Cerebral cortex (tissue), 2 donors: ENCODE measurements around the gene UFSP2.

- PRO-cap, 2 experiments: no peak in any of the 2 experiments
Measured at GRCh38 chr4:185384563-185385224, 11.0 kb downstream of the LRP2BP start.

DNA sequence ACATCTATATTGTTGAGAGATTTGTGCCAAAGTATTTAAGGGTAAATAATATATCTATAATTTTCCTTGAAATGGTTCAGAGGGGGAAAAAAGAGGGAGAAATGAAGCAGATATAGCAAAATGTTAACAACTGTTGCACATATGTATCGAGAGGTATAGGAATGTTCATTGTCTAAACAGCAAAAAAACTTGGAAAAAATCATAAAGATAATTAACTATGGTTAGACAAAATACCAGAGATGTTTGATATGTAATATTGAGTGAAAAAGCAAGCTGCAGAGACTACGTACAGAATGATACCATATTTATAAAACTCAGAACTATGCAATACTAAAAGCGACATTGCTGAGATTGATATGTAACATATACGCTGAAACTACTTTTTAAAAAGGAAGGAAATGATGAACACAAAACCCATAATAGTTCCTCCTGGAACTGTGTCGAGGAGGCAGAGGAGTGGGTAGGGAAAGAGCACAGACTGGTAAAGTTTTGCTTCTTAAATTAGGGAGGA is 14.1 kb downstream of the UFSP2 start:
- PRO-cap, 2 experiments: no peak in any of the 2 experiments

DNA sequence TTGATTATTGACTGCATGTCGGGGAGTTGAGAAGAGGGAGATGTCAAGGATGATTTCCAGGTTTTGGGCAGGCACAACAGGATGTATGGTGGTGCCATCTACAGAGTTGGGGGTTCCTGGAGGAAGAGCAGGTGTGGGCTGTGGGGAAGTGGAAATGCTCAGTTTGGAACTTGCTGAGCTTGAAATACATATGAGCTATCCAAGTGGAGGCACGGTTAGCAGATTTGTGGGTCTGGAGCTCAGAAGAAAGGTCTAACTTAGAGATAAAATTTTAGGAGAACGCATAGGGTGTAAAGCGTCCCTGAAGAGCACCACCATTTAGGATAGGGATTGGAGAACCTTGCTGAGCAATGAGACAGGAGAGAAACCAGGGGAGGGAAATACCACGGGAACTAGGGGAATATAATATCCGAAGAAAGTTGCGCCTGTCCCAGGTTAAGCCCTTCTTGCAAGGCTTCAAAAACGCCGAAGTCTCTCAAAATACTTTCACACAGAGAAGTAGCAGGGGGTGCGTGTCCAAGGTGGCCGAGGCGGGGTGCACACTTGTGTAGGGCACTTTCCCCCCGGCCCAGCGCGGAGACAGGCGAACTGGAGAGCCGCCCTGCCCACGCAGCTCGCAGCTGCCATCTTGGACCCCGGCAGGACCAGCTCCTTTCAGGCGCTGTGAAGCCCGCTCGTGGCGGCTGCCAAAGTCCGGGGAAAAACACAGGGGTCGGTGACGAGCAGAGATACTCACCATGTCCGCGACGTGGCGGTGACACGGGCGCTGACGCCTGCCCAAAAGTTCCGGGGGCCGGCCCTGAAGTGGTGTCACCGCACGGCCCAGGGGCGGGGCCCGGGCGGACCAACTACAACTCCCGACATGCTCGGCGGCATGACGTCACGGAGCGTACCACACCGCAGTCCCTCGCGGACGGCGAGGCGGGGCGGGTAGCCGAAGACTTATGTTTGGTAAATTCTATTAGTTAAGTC is at the start of gene UFSP2:
Gene UFSP2 (minus strand): TSS at position 835 of the 972 bp plus-strand sequence.
- PRO-cap, 2 experiments: peak in 1 of 2 experiments; most common plus-strand start position 103 of the sequence (in 1); most common minus-strand start position 320 of the sequence (in 1)

DNA sequence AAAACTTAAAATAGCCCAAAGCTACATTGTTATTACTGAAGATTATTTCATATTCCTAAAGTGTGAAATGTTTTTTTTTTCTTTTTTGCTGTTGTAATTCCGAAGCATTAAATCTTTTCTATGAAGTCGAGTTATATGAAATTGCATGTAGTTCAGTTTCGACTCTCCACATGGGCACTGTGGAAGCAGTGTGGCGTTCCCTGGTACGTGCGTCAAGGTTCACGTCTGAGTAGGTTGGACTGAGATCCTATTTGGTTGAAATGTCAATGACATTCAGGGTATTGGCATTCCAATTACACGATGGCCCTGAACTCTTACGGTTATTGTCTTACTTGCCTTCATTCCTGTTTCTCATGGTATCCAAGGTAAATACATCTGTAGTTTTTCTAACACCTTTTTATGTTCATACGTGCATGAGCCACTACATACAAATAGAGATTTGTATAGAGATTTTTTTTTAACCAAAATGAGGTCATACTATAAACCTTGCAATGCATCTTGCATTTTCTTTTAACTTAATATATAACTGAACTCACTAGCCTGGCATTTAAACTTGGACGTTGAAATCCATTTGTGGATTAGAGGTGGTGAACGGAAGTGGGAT is 128.7 kb downstream of the SORBS2 start:
- PRO-cap, 2 experiments: no peak in any of the 2 experiments

- PRO-cap, 2 experiments: no peak in any of the 2 experiments
Measured at GRCh38 chr4:185718517-185719133, 93.4 kb downstream of the SORBS2 start.

DNA sequence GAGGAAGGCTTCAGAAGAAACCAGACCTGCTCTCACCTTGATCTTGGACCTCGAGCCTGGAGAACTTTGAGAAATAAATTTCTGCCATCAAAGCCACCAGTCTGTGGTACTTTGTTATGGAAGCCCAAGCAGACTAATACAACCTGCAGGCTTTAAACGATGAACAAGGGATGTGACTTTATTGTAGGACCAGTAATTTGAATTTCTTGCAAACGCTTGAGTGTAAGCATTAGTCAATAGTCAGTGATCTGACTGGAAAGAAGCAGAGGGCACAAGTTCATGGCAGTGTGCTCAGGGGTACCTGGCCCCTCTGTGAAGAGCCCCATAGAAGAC is 64.8 kb downstream of the SORBS2 start:
- PRO-cap, 2 experiments: no peak in any of the 2 experiments

GRCh38 chr4:185774706-185775180 is 37.3 kb downstream of the SORBS2 start:
- PRO-cap, 2 experiments: peak in 1 of 2 experiments; most common minus-strand start chr4:185774978 (in 1)

DNA sequence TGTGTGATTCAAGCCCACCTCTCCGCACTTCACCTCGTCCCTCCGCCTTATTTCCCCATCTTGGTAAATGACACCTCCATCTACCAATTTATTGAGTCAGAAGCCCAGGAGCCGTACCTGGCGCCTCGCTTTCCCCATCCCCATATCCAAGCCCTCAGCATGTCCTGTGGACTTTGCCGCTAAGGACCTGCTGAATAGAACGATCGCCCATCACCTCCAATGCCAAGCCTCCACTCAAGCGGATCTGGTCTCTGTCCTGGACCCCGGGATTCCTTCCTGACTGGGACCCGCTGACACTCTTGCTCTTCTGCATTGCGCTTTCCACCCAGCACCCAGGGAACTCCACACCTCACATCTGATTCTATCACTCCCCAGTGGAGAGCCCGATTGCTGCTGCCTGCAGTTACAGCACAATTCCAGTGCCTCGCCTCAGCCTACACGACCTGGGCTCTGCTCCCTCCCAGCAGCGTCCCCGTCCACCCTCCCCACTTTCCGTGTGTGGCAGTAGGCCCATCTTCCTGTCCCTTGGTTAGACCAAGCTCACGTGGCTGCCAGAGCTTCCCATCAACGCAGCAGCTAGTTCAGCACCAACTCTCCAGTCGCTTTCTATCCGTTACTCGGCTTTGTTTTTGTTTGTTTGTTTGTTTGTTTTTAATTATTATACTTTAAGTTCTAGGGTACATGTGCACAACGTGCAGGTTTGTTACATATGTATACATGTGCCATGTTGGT is 66.5 kb upstream of the SORBS2 start:
- PRO-cap, 2 experiments: no peak in any of the 2 experiments

DNA sequence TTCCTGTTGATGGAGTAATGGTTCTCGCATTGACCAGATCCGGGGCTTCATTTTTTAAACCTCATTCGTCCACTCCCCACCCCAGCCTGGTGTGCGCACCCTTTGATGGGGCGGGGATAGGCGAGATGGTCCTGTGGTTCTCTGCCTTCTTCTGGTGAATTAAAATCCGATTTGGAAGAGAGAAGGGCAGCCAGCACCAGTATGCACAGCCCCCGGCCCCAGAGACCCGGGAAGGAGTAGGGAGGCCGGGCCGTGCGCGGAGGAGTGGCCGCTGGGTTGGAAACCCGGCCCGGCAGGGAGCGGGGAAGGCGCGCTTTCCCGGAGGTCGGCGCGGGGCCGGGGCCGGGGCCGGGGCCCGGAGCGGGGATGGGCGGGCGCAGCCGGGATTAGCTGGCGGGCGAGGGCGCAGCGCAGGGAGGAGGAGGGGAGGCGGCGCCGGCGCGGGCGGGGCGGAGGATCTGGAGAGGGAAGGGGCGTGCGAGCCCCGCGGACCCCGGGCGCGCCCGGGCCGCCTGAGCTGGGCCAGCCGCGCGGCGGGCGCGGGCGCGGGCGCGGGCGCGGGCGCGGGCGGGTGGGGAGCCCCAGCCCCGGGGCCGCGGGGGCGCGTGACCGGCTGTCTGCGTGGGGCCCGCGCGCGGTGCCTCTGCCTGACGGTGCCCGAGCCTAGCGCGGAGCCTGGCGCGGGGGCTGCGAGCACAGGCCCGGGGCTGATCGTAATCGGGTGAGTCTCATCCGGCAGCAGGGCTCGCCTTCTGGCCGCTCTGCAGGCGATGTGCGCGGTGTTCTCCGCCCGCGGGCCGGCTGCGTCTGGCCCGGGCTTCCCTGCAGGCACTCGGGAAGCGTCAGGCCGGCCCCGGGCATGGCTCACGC is 46.7 kb upstream of the CYP4V2 start:
- PRO-cap, 2 experiments: peak in 1 of 2 experiments; most common plus-strand start position 552 of the sequence (in 1); most common minus-strand start position 356 of the sequence (in 1)

DNA sequence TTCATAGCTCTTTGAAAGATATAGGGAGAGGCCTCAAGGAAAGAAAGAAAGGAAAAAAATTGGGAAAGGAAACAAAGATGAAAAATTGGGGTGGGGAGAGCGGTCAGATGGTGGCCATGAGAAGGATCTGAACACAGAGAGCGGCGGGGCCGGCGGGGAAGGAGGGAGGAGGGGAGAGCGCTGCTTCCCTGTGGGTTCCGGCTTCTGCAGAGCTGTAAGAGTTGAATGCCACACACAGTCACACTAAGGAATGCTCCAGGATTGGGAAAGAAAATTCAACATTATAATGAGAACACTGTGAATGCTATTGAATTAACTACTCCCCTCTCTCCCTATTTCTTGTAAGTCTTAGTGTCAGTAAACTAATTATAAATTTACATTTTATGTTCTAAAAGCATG is 728 bp downstream of the F11 start:
- PRO-cap, 2 experiments: no peak in any of the 2 experiments

GRCh38 chr4:186651514-186652098 is 72.0 kb downstream of the FAT1 start:
- PRO-cap, 2 experiments: peak in 1 of 2 experiments; most common plus-strand start chr4:186651967 (in 1); most common minus-strand start chr4:186651857 (in 1)

DNA sequence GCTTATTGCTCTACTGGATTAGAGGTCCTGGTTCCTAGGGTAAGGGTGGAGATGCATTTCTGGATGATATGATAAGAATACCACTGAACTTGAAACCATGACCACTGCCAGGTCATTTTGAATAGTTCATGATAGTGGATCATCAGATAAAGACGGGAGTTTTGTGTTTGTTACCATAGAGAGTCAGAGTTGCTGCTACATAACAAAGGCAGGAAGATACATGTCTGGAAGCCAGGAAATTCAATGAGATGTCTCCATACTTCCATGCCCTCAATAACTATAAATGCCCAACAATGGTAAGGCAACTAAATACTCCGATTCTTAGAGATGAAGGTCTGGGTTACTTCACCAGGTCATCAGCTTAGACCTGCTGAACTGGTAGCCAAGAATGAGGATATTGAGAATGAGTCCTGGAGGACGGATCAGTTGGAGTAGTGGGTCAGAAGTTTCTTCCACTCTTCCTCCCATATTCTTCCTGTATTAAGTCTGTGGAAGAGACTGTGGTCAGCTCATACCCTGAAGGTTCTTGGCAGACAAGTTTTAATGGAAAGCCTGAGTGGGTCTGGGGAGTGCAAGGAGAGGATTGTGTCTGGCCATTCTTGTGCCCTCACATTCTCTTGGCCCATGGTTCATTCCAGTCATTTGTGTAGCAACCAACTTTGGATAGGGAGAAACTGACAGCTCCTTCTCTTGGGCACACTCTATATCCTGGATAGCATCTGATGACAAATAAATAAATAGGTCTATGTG is 109.5 kb upstream of the FAT1 start:
- PRO-cap, 2 experiments: no peak in any of the 2 experiments

GRCh38 chr4:186845076-186845920 is 121.6 kb upstream of the FAT1 start:
- PRO-cap, 2 experiments: no peak in any of the 2 experiments

GRCh38 chr4:187241628-187241949 is 517.9 kb upstream of the FAT1 start:
- PRO-cap, 2 experiments: peak in 1 of 2 experiments; most common plus-strand start chr4:187241834 (in 1)

GRCh38 chr4:187613504-187614014 is 382.0 kb upstream of the ZFP42 start:
- PRO-cap, 2 experiments: no peak in any of the 2 experiments

- PRO-cap, 2 experiments: no peak in any of the 2 experiments
Measured at GRCh38 chr4:187814484-187815437, 180.8 kb upstream of the ZFP42 start.

GRCh38 chr4:188656988-188657217 is 517.7 kb downstream of the TRIML1 start:
- PRO-cap, 2 experiments: no peak in any of the 2 experiments

DNA sequence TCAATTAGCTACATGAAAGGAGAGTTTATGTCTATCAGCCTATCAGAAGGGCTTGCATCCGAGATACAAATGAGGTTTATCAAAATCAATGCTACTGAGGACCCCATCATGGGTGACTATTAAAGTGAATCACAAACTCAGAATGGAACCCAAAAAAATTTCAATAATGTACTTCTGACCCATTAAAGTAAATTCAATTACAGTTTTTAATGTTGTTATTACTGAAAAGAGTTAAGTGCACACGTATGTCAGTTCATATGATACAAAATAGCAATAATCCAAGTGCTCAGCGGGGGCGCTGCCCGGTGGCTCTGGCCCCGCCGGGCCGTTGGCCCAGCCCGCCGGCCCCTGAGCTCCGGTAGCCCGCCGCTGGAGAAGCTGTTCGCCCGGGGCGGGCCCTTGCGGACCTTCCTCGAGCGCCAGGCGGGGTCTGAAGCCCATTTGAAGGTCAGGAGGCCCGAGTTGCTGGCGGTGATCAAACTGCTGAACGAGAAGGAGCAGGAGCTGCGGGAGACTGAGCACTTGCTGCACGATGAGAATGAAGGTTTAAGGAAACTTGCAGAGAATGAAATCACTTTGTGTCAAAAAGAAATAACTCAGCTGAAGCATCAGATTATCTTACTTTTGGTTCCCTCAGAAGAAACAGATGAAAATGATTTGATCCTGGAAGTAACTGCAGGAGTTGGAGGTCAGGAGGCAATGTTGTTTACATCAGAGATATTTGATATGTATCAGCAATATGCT is 599.0 kb downstream of the TRIML1 start:
- PRO-cap, 2 experiments: no peak in any of the 2 experiments

DNA sequence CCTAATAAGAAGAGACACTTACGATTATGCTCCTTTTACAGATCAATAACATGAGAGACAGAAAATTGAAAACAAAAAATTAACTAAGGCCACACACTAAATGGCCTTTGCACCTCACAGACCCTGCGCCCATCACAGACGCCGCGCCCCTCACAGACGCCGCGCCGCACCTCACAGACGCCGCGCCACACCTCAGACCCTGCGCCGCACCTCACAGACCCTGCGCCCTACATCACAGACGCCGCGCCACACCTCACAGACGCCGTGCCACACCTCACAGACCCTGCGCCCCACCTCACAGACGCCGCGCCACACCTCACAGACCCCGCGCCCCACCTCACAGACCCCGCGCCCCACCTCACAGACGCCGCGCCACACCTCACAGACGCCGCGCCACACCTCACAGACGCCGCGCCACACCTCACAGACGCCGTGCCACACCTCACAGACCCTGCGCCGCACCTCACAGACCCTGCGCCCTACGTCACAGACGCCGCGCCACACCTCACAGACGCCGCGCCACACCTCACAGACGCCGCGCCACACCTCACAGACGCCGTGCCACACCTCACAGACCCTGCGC is 657.3 kb downstream of the TRIML1 start:
- PRO-cap, 2 experiments: no peak in any of the 2 experiments

GRCh38 chr4:189004516-189004756 is 865.2 kb downstream of the TRIML1 start:
- PRO-cap, 2 experiments: no peak in any of the 2 experiments